ENCODE data around the gene PDCD6IP.

- PRO-cap: no peak
These were observed 63.6 kb downstream of the OSBPL10 start for GRCh38 chr3:31917429-31917856.

GRCh38 chr3:31958786-31959346 lies 22.2 kb downstream of the OSBPL10 start:
- PRO-cap: unidirectional peak, plus-strand start at chr3:31959060

DNA sequence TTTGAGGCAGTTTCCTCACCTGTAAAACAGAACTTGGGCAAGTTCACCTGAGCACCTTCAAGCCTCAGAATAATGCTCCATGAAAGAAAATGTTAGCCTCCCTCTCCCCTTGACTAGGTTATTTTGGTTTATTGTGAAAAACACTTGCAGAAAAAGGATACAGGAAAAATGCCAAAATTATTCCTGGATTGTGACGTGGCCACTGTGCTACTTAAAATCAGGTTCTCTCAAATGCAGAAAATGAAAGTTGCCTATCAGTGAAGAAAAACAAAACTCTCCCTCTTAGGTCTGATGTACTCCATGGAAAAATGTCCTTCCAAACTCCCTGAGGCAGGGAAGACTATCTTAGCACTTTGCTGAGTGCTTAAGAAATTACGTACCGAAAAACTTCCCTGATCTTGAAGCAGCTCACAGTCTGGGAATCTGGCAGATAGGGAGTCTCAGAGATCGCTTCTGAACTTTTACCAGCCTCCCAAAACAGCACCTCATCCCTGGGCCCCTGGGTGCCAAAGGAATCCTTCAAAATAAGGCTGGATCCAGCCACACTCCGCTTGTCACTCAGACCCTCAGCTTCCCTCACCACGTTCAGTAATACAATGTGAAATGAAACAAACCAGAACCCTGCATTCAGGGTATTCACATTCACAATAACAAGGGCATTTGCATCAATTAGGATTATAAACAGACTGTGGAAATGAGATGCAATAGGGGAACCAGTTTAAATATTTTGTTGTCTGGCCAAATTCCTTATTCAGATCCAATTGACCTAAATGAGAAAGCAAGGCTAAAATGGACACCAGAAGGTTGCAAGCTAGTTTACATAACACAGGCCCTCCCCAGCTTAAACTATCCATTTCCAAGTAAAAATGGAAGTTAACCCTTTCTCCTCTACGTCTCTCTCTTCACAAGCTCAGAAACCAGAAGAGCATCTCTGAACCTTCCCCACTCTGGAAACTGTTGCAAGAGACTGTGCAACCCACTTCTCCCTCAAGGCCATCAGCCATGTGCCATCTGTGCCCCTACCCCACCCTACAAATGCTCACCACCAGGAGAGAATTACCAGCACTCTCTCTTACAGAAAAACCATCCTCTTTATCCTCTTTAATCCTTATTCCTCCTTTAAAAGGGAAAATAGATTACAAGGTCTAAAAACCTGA lies 20.9 kb downstream of the OSBPL10 start:
- PRO-cap: no peak

DNA sequence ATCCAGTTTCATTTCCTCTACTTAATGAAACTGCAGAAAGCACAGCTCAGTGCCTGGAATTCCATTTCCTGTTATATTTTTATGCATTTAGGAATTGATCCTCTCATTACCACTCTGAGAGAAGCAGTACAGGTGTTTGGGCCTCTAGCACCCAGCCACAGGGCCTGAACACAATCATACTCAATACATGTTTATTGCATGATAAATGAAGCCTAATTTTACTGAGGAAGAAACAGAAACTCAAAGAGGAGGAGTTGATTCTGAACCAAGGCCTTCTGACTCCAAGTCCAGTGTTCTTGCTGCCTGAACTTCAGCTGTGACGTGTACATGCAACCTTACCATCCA lies 4.5 kb downstream of the ZNF860 start:
- PRO-cap: no peak

DNA sequence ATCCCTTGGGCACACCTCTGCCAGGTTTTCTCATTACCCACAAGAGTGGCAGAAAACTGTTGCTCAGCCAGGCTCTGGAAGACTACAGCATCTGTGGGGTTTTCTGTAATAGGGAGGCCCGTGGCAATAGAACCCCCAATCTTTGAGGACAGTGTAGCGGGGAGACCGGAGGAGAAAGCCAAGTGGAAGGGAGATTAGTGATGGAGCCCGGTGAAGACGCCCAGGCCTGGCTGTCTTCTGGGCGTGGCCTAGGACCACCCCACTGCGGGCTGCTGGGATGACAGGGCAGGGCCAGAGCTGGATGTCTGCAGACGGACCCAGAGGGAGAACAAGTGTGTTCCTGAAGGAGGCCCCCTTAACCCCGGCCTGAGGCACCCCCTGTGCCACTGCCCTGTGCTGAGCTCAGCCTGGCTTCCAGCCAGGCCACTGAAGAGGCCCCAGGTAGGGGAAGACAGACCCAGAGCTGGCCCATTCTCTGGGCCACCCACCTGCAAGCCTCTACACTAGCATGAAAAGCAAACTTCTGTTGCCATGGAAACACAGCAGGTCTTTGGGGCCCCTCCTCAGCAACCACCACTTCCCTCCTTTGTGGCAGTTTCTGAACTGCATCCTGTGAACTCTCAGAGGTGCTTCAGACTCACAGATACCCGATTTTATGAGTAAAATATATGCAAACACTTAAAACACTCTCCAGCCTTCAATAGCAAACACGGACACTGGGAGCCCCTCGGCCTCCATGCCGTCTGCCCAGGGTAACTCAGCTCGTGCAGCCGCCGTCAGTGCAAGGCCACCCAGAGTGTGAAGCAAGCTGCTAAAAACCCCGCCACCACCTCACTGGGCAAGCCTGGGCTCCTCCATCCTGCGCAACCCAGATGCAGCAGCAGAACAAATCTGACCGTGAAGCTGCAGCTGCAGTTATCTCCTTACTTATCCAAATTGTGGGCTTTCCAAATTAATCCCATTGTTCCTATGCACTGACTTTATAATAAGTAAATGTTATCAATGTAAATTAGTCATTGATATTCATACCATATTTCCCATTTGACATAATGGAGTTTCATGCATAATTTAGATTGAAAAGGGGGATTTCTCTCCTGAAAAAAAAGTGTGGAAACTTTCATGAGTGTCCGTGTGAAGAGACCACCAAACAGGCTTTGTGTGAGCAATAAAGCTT lies 42.4 kb downstream of the CMTM6 start:
- PRO-cap: no peak

GRCh38 chr3:32463269-32464107 lies 39.2 kb downstream of the CMTM6 start:
- PRO-cap: no peak

GRCh38 chr3:32482118-32483298 lies 20.1 kb downstream of the CMTM6 start:
- PRO-cap: no peak

DNA sequence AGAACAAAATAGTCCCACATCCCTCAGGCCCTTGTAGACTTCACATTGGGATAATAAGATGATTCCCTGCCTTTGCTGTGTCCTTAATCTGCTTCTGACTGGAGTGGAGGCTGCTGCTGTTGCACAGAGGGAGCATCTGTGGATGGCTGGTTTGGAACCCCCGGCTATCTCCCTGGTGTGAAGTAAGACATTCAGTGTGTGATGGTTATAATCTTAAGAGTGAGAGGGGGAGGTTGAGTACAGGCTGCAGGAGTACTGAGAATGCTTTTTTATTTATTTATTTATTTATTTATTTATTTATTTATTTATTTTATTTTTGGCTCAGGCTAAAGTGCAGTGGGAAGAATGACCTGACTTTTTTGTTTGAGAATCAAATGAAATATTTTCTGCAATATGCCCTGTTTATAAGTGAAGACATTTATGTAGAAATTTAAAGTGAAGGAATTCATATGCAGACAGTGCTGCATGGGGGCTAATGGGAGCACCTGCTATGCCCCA lies 15.6 kb downstream of the TRIM71 start:
- PRO-cap: no peak

- PRO-cap: no peak
These were observed 52.6 kb downstream of the TRIM71 start for GRCh38 chr3:32870221-32870902.

- PRO-cap: no peak
These were observed 12.5 kb downstream of the CCR4 start for GRCh38 chr3:32963721-32964491.

- PRO-cap: no peak
These were observed 30.6 kb downstream of the CRTAP start for GRCh38 chr3:33144186-33145036.

DNA sequence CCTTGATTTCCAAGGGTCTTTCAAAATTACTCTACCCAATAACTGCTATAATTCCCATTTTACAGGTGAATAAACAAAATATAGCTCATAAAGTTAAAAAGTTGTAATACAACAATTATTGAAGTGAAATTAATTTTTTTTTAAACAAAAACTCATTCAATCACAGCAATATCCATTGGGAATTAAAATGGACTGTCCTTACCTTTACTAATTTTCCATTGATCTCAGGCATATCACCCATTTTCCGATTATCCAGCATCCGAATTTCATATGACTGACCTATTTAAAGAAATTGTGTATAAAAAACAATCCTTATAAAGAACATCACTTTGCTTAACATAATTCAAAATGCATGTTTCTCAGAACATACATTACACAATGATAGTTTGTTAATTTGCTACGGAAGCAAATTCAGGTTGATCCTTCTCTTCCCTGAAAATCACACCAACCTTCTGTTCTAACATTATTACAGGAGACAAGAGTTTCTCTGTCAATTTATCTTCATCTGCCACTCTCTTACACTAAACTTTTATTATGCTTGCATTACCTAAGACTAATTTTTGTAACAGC lies 23.6 kb downstream of the UBP1 start:
- PRO-cap: no peak

DNA sequence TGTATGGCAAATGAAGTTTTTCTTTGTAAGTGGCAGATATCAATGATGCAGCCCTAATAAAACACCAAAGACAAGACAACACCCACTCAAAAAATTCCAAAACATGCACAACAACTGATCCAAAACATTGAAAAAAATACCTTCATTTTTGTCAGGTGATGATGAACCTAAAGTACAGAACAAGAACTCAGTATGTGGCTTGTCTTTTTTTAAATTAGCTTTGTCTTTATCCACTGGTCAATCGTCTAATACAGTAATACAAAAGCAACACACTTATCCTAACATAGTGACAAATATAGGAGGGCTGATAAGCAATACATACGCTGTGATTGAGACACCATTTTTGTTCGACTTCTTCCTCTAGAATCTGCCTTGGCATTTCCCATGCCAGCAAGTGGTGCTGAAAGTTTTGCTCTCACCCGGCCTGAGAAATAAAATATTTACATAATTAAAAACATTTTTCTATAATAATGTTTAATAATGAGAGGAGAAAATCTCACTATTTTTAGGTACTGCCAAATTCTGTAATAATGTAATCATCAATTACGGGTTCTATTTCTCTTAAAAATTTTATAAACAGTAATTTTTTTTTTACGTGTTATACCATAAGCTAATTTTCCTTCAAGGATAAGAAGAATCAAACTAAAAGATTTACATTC lies 125.9 kb downstream of the CLASP2 start:
- PRO-cap: no peak

DNA sequence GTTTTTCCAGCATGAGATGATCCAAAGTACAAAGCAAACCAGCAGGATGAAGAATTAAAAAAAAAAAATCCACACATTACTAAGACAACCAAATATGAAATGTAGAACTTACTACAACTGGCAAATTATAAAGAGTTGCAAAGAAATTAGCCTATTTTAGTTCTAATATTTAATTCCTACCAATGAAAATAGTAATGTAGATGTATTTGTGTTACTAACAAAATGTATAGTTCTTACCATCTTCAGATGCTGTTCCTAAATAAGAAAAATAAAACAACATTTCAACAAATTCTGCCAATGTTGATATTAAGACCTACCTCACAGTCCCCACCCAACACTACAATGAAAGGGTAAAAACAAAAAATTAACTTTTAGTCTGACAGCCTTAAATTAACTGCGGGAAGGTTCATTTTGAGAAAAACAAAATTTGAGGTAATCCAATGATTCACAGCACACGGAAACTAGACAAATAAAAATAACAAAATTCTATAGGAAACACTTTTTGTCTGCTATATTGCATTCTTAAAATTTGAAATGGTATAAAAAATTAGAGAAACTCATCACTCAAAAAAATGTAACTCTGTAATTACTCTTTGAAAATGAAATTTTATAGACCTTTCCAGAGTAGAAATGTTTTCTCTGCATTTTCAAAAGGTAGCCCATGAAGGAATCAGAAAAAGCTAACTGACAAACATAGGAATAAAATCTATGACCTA lies 123.2 kb downstream of the CLASP2 start:
- PRO-cap: no peak

GRCh38 chr3:33797848-33798719 lies at the start of gene PDCD6IP:
Gene PDCD6IP, plus strand, starts transcription at chr3:33798630.
- PRO-cap: bidirectional peak, plus-strand start at chr3:33798634, minus-strand start at chr3:33798560

DNA sequence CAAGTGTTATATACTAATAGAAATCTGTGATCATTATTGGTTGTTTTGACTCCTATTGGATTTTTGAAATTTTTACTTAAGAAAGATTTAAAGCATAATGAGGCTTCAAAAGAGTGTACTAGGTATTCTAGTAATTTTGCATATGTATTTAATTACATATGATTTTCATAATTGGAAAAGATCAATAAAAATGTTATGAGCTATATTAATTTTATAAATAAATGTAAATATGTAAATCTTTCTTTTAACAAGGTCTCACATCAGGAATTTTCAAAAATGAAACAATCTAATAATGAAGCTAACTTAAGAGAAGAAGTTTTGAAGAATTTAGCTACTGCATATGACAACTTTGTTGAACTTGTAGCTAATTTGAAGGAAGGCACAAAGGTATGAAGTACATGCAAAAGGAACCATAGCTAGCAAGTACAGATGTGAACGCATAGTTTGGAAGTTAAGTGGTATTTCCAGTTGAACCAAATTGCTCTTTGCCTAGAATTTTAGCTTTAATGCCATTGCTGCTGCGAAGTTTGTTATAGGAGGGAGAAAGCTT lies 55.3 kb downstream of the PDCD6IP start:
- PRO-cap: no peak

- PRO-cap: no peak
These were observed 25.2 kb downstream of the ARPP21 start for GRCh38 chr3:35664362-35665032.

GRCh38 chr3:35670428-35670900 lies 31.1 kb downstream of the ARPP21 start:
- PRO-cap: no peak

GRCh38 chr3:36494784-36495367 lies 114.6 kb downstream of the STAC start:
- PRO-cap: unidirectional peak, minus-strand start at chr3:36494857

GRCh38 chr3:36912295-36913029 lies 32.4 kb downstream of the TRANK1 start:
- PRO-cap: no peak